Paraaortic lymph node (tissue), 1 donor: ENCODE results near the gene LARGE2.

- PRO-cap = no peak
These were observed 18.2 kb downstream of the TP53I11 start for GRCh38 chr11:44932146-44933120.

- PRO-cap = no peak
These were observed 95.2 kb upstream of the TP53I11 start for GRCh38 chr11:45045842-45046352.

DNA sequence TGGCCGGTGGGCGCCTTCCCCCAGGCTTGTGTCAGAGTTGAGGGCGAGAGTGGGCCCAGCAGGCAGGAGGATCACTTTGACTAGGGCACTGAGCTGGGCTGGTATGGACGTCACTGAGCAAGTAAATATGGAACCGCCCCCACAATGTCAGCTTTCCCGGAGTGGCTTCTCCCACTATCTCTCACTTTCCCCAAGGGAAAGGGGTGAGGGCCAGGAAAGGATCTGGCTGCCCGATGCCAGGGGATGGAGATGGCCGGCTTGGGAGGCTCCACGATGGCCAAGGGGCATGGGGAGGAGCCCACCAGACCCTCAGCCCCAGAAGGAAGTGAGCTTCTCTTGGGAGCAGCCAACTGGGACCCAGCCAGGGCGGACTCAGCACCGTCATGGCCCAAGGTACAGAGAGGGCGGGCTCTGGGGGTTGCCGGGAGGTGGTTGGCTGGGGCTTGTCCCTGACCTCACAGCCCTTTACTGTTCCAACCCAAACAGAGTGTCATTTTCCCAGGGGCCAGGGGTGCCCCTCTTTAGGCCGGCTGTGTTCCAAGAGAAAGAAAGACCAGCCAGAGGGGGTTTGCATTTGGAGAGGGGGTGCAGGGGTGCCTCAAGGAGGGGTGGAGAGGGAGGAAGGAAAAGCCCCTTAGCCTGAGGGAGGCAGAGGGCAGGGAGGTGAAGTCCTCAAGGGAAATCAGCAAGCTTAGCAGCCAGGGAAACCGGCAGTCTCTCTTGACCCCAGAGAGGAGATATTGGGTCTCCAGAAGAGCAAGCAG lies 8.8 kb downstream of the PRDM11 start:
- PRO-cap = unidirectional peak, minus-strand start at position 78 of the sequence

GRCh38 chr11:45181407-45182280 lies 35.2 kb downstream of the PRDM11 start:
- PRO-cap = no peak

DNA sequence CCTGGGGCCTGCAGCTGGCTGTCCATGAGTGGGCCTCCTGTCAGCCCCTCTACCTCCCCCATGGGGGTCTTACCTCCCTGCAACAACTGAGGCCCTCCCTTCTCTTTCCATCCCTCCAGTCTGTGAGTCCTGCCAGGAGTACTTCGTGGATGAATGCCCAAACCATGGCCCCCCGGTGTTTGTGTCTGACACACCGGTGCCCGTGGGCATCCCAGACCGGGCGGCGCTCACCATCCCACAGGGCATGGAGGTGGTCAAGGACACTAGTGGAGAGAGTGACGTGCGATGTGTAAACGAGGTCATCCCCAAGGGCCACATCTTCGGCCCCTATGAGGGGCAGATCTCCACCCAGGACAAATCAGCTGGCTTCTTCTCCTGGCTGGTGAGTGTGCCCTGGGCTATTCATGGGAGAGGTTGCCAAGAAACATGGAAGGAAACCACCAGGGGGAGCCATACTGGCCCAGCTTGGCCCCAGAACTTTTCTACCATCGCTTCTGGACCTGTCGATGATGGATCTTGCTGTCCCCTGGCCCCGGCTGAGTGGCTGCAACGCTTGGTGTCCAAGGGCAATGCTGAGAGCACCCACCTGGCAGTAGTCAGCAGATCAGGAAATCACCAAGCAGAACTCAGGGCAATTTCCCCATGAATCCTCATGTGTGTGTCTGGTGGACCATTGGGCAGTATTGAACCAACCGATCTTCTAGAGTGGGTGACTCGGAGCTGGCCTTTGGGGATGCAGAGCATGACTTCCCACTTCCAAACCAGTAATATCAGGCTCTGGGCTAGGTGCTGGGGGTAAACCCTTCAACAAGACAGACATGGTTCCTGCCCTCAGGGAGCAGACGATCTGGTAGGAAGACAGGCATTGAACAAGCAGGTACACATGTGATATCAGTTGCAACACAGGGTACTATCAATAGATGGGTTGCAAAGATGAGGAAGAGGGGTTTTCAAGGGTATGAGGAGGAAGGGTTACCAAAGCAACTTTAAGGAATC lies 36.6 kb downstream of the PRDM11 start:
- PRO-cap = no peak

GRCh38 chr11:45233789-45234188 lies 52.4 kb downstream of the SYT13 start:
- PRO-cap = no peak

DNA sequence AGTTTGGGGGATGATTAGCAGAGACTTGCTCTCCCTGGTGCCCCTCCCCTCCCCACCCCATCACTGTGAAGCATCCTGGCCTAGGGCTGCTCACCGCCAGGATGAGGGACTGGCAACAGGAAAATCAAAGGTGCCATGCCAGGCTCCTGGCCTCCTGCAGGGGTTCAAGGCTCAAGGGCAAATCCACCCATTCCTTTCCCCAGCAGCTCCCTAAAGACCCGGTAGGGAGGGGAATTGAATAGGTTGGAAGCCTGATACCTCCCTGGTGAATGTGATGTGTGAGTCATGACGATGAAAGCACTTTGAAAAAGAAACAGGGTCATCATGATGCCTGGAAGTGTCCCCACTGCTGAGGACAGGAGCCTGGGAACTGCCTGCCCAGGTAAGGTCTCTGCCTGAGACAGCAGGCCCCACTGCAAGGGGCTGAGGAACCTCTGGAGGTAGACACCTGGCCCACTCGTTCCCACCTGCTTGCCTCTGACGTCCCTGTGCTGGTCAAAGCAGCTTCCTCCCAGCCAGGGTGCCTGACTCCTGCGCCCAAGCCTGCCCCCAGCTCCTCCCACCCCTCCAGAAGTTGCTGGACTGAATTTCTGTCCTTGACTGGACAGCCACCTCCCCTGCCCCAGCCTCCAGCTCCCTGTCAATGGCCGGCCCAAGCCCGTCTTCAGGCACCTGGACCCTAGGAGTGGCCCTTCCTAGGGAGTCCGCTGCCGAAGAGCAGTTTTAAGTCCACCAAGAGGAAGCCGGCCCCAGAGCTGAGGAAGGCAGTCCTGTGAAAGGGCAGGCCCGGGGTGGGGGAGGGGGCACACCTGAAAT lies 1.6 kb downstream of the CHST1 start:
- PRO-cap = no peak

- PRO-cap = no peak
These were observed 18.8 kb downstream of the CRY2 start for GRCh38 chr11:45865917-45866539.

DNA sequence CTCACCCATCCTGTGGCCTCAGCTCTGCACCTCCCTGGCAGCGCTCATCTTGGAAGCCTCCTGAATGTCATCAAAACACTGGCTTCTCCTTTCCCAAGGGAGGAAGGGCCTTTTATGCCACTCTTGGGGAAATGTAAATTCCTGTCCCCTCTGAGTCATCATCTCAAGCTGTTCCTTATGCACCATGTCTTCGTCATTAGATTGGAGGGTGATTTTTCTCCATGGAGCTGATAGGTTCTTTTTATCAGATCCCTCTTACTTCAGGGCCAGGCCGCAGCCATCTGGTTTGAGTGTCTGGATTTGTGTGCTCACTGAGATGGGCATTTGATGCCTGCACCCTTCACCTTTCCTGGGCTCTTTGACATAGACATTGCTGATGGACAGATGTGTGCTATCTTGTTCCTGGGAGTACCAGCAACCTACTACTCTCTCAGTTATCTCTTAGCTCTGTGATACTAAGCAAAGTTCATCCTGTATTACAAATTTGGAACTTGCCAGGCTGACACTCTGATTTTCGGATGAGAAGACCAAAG lies 12.4 kb upstream of the MAPK8IP1 start:
- PRO-cap = no peak

GRCh38 chr11:45917051-45917669 lies 517 bp downstream of the PEX16 start:
- PRO-cap = no peak

- PRO-cap = no peak
These were observed 2.4 kb upstream of the PEX16 start for GRCh38 chr11:45919971-45920502.

- PRO-cap = bidirectional peak, plus-strand start at chr11:45922632, minus-strand start at chr11:45922302
These were observed at the start of gene LARGE2 for GRCh38 chr11:45921936-45922990. TSS of gene LARGE2 (plus strand) at chr11:45922656.

GRCh38 chr11:46012739-46013225 lies 90.3 kb downstream of the LARGE2 start:
- PRO-cap = no peak

- PRO-cap = no peak
These were observed 29.3 kb downstream of the PHF21A start for GRCh38 chr11:46092001-46092325.

DNA sequence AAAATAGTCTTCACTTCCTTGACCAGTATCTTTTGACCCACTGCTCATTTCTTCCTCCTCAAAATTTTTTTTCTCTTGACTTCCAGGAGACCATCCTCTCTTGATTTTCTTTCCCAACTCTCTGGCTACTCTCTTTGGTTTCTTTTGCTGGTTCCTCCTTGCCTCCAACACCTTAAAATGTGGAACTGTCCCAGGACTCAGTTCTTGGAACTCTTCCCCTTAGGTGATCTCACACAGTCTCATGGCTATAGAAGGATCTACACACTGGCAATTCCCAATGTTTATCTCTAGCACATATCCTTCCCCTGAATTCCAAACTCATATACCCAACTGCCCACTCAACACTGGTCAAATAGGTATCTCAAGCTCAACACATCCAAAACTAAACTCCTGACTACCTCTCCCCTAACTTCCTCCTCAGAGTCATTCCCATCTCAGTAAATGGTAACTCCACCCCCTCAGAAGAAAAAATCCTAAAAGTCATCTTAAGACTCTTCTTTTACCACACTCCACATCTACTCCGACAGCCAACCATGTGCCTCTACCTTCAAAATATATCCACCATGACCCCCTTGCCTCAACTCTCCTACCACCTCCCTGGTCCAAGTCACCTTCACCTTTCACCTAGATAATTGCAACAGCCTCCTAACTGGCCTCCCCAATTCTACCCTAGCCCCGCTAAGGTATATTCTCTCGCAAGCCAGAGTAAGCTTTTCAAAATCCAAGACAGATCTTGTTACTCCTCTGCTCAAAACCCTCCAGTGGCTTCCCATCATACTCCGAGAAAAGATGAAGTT lies 24.6 kb downstream of the PHF21A start:
- PRO-cap = no peak

GRCh38 chr11:46295398-46296389 lies 18.2 kb downstream of the CREB3L1 start:
- PRO-cap = no peak

DNA sequence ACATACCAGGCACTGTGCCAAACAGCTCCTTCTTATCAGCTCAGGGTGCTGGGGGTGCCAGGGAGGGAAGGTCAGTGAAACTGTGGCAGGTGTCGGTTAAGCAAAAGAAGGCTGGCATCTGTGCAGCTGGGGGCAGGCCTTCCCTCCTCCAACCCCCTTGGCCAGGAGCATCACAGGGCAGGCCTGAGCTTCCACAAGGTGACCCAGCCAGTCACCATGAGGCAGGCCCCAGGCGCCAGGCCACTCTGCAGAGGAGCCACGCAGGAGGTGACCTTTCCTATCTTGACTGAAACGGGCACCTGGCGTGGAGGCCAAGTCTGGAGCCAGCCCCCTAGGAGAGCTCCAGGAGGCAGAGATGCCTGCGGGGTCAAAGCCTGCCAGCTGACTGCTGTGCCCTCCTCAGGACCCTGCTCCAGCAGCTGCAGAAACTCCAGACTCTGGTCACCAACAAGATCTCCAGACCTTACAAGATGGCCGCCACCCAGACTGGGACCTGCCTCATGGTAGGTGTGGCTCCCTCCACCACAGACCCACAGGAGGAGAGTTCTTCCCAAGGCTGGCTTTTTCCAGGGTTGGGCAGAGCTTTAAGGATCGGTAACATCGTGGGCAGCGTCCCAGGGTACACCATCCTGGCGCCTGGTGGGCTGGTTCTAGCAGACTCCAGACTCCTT lies 31.2 kb upstream of the DGKZ start:
- PRO-cap = no peak

DNA sequence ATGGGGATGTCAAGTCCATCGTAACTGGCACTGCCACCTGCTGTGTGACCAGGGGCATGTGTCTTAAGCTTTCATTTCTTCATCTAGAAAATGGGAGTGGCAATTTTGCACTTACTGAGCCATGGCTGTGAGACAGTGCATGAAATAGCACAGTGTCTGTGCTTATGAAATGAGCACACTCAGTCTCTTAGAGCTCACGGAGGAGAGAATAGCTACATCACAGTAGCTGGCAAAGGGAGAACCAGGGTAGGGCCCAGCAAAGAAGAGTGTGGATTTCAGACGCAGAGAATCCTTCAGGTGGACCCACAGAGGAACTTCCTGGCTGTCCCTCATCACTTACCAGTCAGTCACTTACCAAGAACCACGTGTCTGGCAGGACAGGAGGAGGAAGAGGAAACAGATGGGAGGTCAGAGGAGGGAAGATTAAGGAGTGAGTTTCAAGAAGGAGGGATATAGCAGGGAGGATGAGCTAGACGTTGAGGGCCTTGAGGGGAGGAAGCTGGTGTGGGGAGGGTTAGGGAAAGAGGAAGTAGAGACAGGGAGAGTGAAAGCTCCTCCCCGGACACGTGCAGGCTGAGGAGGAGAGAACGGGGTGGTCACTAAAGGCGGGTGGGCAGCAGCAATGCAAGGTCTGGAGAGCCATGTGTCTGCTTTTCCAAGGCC lies 28.8 kb upstream of the DGKZ start:
- PRO-cap = no peak

DNA sequence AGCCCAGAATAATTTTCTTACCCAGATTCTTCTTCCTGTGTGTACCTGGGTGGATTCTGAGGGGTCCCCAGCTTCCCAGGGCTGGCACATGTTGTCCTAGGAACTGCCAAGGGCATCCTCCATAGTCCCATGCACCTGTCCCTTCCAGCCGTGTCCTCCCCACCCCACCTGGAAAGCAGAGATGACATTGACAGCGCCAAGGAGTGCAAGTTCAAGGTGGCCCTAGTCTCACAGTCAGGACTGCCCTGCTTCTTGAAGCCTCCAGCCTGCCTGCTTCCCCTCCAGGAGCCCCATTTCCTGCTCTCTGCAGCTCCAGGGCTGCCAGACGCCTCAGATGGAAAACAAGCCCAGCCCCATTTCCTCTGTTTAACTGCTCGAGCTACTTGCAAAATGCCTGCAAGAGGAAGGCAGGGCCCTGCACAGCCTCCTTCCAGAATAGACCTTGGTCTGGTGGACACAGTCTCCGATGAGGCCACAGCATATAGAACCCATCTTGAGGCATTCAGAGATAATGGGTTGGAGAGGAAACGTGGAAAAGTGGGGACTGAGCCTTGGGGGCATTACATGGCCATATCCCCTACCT lies 5.1 kb upstream of the DGKZ start:
- PRO-cap = no peak

DNA sequence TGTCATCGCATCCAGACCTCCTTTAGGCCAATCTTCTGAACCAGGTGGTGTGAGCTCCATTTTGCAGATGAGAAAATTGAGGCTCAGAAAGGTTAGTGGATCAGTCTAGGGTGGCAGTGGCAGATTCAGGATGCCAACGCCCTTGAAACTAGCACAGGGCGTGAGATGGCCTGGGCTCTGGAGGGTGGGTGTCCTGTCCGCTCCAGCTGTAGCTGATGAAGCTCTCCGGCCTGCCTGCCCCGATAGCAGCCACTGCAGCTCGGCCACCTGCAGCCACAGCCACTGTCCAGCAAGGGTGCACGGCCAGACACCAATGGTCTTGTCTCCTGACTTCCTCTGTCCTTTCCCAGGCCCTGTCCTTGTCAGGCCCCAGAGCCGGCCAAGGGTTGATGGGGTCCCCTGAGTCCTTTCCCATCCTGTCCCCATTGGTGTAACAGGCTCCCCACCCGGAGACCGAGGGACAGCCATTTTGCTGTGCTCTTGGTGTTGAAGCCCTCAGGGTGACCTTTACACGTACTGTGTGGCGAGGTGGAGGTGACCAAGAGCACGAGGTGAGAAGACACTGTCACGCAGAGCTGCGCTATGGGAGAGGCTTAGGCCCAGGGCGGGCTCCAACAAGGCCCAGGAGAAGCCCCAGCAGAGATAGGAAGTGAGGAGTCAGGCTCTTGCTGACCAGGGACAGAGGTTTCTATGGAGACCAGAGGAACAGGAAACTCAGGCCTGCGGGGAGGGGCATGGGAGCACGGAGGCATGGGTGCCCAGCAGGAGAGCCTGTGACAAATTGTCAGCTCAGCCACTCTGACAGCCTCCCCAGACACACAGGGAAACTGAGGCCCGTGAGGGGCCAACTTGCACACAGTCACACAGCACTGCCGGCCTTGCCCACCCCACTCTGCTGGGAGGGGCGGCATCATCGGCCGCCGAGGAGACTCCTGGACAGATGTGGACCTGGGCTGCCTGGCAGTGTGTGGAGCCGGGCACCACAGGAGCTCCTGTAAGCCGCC lies 15.6 kb downstream of the DGKZ start:
- PRO-cap = no peak